ENCODE results near the gene RFPL3.

- RRBS: 20% methylated on average over 1 of the region's 9 CpGs
Measured at GRCh38 chr22:31343755-31344171, 2.4 kb downstream of the PATZ1 start.

DNA sequence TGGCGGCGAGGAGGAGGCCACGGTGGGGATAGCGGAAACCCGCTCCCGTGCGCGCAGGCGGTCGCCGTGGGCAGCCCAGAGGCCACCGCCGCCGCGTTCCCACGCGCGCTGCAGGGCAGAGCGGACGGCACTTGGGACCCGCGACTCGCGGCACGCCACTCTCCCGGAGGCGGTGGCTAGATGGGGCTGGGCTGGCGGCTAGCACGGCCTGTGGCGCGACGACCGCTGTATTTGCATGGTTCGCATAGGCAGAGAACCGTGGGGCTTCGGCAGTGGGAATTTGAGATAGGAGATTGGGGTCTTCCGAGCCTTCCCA, 354 bp upstream of the EIF4ENIF1 start:
- RRBS: no CpG with 5 or more reads among the region's 37 CpGs

DNA sequence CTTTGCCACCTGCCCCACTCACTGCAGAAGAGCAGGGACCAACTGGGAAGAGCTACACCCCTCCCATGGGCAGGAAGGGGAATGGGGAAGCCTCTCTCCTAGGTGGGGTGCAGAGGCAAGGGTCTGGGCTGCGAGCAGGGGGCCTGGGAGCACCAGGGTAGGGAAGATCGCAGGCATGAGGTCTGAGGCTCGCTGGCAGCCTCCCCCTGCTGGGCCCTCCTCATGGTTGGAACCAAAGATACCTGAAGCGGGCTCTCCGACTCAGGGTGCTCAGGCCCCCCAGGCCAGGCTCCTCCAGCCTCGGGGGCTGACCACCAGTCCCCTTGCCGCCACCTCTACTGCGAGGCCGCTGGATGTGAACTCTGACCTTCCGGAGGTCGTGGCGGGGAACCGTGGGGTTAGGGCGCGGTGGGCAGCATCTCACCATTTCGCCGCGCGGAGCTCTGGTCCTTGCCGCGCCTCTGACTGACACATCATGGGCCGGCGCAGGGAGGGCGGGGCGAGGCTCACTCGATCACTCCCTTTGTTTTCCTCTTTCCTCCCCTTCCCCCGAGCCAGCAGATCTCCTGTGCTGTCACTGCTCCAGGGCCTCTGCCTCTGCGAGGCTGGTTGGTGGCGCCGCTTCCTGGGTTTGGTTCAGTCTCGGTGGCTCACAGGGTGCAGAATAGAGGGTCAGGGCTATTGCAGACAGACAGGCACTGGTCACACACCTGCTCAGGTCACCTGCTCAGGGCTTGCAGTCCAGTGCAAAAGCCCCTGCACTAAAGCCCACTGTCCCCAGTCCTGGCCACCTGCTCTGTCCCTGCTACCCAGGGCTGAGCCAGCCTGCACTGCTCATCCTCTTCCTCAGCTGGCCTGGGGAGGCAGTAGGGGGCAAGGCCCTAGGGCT, 36.4 kb downstream of the PISD start:
- RRBS: no CpG with 5 or more reads among the region's 31 CpGs

GRCh38 chr22:31635083-31635482, 26.9 kb downstream of the PISD start:
- RRBS: no CpG with 5 or more reads among the region's 5 CpGs

GRCh38 chr22:31682433-31683650, 20.8 kb upstream of the PISD start:
- RRBS: no CpG with 5 or more reads among the region's 15 CpGs

GRCh38 chr22:31956252-31957396, 12.3 kb downstream of the YWHAH start:
- RRBS: no CpG with 5 or more reads among the region's 19 CpGs

GRCh38 chr22:32058629-32059021, 15.6 kb downstream of the SLC5A1 start:
- RRBS: no CpG with 5 or more reads among the region's 1 CpG

DNA sequence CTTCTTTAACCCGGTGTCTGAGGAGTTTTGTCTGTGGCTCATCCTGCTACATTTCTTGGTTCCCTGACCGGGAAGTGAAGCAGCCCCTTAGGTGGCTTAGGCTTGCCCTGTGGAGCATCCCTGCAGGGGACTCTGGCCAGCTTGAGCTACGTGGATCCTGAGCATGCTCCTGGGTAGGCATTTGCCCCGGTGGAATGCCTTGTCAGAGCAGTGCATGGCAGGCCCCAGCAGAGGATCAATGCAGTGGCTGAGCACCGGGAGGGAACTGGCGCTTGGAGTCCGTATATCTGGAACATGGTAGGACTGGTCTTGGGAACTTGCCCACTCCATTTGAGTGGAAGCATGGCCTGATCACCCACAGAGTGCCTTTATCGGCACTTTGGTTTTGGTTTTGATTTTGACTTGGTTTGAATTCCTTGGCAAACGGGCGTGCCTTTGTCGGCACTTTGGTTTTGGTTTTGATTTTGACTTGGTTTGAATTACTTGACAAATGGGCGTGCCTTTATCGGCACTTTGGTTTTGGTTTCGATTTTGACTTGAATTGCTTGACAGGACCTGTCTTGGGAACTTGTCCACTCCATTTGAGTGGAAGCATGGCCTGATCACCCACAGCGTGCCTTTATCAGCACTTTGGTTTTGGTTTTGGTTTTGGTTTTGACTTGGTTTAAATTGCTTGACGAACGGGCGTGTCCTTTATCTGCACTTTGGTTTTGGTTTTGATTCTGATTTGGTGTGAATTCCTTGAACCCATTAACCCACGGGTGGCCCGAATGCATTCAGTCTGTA, 21.3 kb downstream of the C22orf42 start:
- RRBS: no CpG with 5 or more reads among the region's 20 CpGs

- RRBS: 23% methylated on average over 11 of the region's 64 CpGs
Measured at GRCh38 chr22:32175884-32176566, 16.9 kb upstream of the C22orf42 start.

DNA sequence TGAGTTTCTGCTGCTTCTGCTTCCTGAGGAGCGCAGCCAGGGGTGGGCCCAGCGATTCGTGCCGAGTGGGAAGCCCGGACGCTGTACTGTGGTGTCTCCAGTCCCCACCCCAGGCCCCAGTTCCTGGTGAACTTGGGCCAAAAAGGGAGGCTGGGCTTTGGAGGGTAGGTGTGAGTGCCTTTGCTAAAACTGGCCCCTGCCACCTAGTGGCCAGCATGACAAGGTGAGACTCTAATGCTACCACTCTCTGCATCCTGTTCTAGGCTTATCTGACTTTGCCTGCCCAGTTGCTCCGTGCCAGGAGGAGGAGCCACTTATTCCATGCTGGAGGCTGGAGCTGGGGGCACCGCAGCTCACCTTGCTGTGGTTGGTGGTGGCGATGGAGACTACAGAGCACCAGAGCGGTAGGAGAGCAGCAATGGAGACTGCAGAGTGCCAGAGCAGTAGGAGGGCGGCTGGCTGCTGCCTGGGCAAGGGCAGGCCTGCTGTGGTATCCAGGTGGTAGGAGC, 2.1 kb upstream of the RFPL2 start:
- RRBS: 7% methylated on average over 4 of the region's 11 CpGs

- RRBS: no CpG with 5 or more reads among the region's 6 CpGs
Measured at GRCh38 chr22:32357661-32357968, at the start of gene RFPL3. Gene RFPL3, plus strand, starts transcription at chr22:32357867.

GRCh38 chr22:32360068-32360758, 2.5 kb downstream of the RFPL3 start:
- RRBS: no CpG with 5 or more reads among the region's 19 CpGs

- RRBS: no CpG with 5 or more reads among the region's 2 CpGs
Measured at GRCh38 chr22:32487059-32487509, 12.5 kb downstream of the FBXO7 start.

DNA sequence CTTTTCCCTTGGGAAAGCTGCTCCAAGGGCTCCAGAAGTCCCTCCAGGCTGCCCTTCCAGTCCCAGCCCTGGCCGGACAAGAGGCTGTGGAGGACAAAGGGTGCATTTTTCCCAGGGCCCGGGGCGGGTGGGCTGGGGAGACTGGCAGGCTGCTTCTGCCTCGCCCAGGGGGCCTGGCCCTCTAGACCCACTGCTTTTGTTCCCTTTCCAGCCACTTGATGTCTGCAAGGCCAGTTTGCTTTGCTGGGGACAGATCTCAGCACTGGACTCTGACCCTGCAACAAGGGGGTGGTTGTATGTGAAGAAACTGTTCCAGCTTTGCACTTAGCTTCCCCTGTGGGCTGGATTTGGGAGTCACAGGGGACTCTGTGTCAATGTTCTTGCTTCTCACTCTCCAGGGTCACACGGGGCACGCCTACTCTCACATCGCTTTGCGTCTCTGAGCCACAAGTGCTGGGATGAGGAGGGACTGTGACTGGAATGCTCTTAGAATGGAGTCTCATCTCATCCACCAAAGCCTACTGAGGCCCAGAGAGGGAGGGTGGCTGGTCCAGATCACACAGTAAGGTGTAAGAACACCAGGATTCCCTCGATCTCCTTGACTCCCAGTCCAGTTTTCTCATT, 59.8 kb downstream of the FBXO7 start:
- RRBS: 25% methylated on average over 1 of the region's 9 CpGs

DNA sequence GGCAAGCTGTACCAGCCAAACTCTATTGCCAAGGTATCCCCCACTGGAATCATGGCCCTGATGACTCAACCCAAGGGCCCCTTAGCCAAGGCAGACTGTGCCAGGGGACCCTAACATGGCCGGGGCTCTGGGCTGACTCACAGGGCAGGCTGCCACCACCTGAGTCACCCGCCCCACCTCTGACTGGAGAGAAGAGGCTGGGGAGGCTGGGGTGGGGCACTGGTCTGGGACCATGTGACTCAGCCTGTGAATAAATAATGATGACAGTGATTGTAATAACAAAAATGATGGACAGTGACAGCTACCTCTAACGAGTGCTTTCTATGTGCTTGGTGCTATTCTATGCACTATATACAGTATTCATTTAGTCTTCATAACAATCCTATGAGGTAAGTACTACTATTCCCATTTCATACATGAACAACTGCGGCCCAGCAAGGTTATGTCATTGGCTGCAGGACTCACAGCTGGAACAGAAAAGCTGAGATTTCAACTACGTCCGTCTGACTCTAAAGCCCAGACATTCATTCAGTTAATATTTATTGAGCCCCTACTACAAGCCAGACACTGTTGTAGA, 84.2 kb downstream of the FBXO7 start:
- RRBS: 30% methylated on average over 1 of the region's 6 CpGs

GRCh38 chr22:32618041-32618738, 143.6 kb downstream of the FBXO7 start:
- RRBS: no CpG with 5 or more reads among the region's 16 CpGs

DNA sequence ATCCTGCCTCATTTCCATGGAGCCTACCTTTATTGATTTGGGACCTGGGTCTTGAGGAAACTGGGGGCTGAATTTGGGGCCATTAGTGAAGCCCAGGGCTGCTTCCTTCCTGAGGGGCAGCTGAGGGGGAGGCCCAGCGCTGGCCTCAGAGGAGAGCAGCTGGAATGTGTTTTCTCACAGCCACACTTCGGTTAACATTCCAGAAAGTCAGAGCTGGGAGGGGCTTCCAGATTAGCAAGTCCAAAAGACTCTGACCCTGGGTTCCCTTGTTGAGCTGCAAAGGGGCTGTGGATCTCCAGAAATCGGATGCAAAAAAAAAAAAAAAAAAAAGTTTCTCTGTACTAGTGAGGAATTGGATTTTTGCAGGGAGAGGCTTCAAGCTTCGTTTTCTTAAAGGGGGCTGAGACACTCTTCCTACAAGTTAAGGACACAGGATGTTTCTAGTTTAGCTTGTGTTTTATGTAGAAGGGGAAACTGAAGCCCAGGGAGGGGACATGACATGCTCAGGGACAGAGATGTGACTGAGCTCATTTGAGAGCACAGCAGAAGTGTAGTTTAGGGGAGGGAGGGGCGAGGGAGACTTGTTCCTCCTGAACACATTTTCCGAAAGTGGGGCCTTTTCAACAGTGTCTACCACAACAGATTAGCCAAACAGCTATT, 147.9 kb downstream of the FBXO7 start:
- RRBS: no CpG with 5 or more reads among the region's 6 CpGs

- RRBS: no CpG with 5 or more reads among the region's 8 CpGs
Measured at GRCh38 chr22:32625848-32626534, 151.4 kb downstream of the FBXO7 start.

DNA sequence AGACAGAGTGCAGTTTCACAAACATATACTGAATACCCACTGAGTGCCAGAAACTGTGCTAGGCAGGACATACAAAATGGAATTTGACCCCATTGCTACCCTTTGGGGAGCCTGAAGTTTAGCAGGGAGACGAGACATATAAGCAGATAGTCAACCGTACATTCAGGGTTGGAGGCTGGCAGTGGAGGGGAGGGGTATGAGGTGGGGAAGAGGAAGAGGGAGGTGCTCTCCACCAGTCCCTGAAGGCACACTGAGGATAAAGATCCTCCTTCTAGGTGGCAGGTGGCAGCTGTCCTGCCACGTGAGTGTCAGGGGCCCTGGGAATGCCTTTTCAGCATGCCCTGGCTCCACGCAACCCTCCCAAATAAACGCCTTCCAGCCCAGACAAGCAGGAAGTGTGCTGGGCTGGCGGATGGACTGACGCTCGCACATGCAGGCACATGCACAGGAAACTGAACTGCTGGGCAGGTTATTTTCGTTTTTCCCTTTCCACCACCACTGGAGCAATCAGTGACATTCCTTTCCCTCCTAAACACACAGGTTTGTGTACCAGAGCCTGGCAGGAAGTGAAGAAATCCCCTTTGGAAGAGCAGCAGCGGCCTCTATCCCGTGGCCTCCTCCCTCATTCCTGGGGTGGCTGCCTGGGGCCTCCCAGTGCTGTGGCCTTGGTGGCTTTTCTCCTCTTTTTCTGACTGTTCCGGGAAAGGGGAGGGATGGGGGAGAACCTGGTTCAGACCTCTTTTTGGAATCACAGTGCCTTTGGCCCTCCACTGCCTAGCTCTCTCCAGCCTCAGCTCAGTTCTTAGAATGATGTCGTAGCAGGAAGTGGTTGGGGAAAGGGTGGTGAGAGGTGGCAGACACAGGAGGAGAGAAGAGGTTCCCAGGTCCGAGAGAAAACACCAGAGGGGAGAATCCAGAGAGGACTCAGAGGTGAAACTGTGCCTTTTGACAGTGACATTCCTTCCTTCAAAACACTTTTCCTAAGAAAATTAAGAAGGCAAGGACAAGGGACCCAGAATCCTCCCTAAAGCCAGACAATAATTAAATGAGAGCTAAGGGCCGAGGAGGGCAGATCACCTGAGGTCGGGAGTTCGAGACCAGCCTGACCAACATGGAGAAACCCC, 157.0 kb upstream of the TIMP3 start:
- RRBS: no CpG with 5 or more reads among the region's 17 CpGs

DNA sequence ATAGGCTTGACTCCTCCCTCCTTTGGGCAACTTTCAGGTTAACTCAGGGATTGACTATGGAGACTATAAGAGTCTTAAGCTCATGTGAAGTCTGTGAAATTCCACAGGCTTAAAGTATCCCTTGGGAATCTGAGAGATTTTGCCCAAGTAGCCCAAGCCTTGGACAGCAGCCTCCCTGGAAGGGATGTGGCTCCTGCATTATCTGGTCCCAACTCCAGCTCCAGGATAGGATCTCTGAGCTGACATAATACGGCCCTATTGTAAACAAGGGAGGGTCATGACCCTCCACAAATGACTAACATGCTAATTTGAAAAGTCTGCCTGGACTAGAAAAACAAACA, 101.4 kb upstream of the TIMP3 start:
- RRBS: no CpG with 5 or more reads among the region's 1 CpG

Measured in GM06990 (cell line).